Peyer's patch (tissue), 4 donors: ENCODE measurements around a stretch of chr16.

DNA sequence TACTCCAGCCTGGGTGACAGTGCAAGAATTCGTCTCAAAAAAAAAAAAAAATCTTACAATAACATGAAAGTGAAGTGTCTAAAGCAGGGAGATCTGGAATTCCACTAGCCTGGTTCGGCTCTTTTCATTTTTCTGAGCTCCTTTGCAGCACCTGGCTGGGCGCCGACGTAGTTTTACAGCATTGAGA is 27.7 kb downstream of the CRISPLD2 start:
- PRO-cap: no peak
- RAMPAGE, long total RNA, 4 experiments: no peak in any of the 4 experiments

- PRO-cap: no peak
- RAMPAGE, long total RNA, 4 experiments: no peak in any of the 4 experiments
Observed at GRCh38 chr16:84952175-84953287, 58.8 kb downstream of the ZDHHC7 start.

- PRO-cap: no peak
- RAMPAGE, long total RNA, 4 experiments: start-site peak on the minus strand in 1 of 4 experiments, at chr16:84987141-84987511 at its widest, 5 reads per replicate
Observed at GRCh38 chr16:84986878-84987688, 24.3 kb downstream of the ZDHHC7 start.

- PRO-cap: no peak
- RAMPAGE, long total RNA, 4 experiments: no peak in any of the 4 experiments
Observed at GRCh38 chr16:85093307-85094499, 18.6 kb downstream of the CIBAR2 start.

- PRO-cap: no peak
- RAMPAGE, long total RNA, 4 experiments: no peak in any of the 4 experiments
Observed at GRCh38 chr16:85114932-85115302, 2.6 kb upstream of the CIBAR2 start.

DNA sequence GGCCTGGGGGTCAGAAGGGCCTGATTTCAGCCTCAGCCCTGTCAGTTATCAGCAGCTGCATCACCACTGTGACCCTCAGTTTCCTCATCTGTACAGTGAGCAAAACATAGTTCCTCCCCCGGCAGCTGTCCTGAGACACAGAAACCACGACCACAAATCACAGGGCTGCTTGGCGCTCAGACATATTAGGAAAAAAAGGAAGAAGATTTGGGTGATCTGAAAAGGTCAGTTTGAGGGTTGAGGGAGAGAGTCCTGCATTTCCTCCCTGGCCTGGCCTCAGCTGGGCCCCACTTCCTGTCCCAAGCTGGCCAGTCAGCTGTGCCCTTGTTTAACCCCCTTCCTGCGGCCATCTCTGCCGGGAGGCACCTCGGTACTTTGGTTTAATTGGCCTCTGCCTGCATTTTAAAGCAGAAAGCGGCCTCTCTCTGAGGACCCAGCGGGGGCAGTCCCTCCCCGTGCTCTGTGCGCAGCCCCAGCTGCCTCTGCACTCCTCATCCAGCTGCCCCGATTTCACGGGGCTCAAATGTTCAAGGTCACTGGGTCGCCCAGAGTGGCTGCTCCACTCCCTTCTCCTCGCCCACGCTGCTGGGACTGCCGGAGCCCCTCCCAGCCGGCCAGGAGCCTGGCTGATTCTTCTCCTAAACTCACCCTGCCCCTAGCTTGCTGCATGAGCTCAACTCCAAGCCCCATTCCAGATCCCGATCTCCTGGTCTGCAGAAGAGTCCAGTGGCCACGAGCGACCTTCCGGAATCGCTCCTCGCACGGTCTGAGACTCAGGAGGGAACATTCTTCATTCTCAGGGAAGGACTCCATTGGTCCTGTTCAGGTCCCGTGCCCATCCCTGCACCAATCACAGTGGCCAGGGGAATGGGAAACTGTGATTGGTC is 24.1 kb upstream of the CIBAR2 start:
- PRO-cap: unidirectional peak, plus-strand start at position 228 of the sequence; bidirectional peak, plus-strand start outside the sequence, minus-strand start at position 763 of the sequence
- RAMPAGE, long total RNA, 4 experiments: no peak in any of the 4 experiments

GRCh38 chr16:85138562-85139043 is 26.3 kb upstream of the CIBAR2 start:
- PRO-cap: no peak
- RAMPAGE, long total RNA, 4 experiments: no peak in any of the 4 experiments

GRCh38 chr16:85168568-85169135 is 56.4 kb upstream of the CIBAR2 start:
- PRO-cap: bidirectional peak, plus-strand start at chr16:85169015, minus-strand start at chr16:85168980
- RAMPAGE, long total RNA, 4 experiments: no peak in any of the 4 experiments

DNA sequence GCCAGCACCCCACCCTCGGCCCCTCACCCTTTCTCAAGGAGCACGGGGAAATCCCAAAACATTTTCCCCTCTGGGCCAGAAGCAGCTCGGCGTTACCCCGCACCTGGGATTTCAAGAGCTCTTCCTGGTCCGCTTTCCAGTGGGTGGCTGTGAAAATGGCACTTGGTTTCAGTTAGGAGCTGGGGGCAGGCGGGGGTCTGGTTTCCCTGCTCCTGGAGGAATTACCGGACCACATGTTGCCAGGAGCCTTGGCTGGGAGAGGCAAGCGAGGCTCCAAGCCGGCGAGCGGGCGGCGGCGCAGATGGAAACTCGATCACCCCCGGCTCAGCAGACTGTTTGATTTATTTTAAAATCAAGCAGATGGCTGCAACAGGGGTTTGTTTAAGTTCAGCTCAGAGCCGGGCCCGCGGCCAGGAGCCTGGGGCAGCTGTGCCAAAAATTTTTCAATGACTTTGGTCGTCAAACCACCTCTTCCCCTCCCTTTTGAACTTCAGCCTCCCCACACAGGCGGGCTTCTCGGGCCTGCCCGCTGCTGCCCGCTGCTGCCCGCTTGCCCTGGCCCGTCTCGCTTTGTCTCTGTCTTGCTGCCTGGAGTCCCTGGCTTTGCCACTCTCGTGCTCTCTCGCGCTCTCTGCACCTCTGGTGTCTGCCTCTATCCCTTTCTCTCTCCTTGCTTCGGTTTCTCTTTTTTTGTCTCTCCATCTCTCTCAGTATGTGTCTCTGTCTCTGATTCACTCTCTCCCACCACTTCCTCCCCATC is 108.0 kb upstream of the CIBAR2 start:
- PRO-cap: unidirectional peak, minus-strand start at position 567 of the sequence
- RAMPAGE, long total RNA, 4 experiments: no peak in any of the 4 experiments

- PRO-cap: unidirectional peak, minus-strand start at chr16:85232536
- RAMPAGE, long total RNA, 4 experiments: no peak in any of the 4 experiments
Observed at GRCh38 chr16:85232336-85232714, 120.1 kb upstream of the CIBAR2 start.

- PRO-cap: no peak
- RAMPAGE, long total RNA, 4 experiments: no peak in any of the 4 experiments
Observed at GRCh38 chr16:85285816-85286500, 173.7 kb upstream of the CIBAR2 start.

DNA sequence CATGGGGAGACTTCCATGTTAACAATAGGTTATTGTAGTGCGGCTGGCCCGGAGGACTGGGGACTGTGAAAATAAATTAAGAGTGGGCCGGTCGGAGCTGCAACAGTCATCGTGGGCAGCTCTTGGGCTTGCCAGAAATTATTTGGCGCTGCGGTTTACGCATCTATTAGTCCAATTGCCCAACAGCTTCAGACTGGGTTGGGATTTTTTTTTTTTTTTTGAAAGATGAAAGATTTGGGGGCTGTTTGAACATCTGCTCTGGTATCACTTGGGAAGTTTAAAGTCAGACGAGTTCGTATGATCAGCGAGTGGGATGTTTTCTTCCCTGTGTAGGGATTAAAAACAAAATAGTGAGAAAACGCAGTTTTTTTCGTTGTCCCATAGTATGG is 174.2 kb upstream of the CIBAR2 start:
- PRO-cap: no peak
- RAMPAGE, long total RNA, 4 experiments: no peak in any of the 4 experiments

- PRO-cap: no peak
- RAMPAGE, long total RNA, 4 experiments: no peak in any of the 4 experiments
Observed at GRCh38 chr16:85329257-85329855, 217.1 kb upstream of the CIBAR2 start.

- PRO-cap: no peak
- RAMPAGE, long total RNA, 4 experiments: no peak in any of the 4 experiments
Observed at GRCh38 chr16:85358897-85360014, 247.0 kb upstream of the CIBAR2 start.

DNA sequence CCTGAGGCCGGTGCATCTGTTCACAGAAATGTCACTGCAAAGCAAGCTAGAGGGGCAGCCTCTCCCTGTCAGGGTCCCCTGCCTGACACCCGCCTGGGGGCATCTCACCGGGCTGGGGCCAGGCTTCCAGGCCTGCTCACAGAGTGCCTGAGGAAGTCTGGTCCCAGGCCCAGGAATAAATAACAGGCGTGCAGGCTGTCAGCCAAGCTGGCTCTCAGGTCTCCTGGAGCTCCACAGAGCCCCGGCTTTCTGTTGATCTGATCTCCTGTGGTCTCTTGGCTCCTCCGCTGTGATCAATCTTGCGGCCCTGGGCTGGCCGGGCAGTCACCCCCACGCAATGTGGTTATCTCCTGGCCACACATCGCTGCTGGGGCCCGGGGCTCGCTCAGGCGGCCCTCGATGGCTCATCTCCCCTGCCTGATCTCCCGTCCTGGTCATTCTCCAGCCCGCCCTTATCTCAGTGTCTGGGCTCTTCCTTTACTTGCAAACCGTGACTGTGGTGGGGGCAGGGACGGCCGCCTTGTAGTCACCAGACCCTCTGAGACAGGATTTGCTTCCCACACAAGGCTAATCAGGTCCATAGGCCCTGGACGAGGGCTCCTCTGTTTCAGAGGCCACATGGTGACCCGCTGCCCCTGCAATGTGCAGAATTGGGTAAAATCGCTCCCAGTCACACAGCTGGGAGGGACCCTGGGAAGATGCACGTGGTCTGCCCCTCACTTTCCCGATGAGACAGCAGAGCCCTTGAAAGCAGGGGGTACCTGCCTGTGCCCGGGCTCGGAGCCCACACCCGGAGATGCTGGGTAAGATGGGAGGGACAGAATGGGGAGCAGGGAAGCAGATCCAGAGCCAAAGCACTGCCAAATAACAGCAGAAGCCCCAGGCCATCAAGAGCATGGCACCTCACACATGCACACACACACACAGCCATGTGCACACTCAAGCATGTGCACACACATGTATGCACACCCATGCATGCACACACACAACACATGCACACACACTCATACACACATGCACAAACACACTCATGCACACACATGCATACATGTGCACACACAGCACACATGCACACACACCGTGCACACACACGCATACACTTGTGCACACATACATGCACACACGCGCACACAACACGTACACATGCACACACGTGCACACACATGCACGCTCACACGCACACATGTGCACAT is 230.9 kb upstream of the GSE1 start:
- PRO-cap: no peak
- RAMPAGE, long total RNA, 4 experiments: start-site peak on the plus strand in 2 of 4 experiments, centred at positions 925 to 1,043 of the sequence, 5 to 8 reads per replicate

GRCh38 chr16:85390506-85391310 is 222.4 kb upstream of the GSE1 start:
- PRO-cap: bidirectional peak, plus-strand start at chr16:85391011, minus-strand start at chr16:85390736
- RAMPAGE, long total RNA, 4 experiments: no peak in any of the 4 experiments

- PRO-cap: bidirectional peak, plus-strand start at chr16:85422504, minus-strand start at chr16:85422331; bidirectional peak, plus-strand start at chr16:85423051, minus-strand start at chr16:85422809
- RAMPAGE, long total RNA, 4 experiments: start-site peak on the plus strand in 3 of 4 experiments, at chr16:85422530-85422672 at its widest, 6 to 9 reads per replicate
Observed at GRCh38 chr16:85422003-85422884, 190.9 kb upstream of the GSE1 start.

DNA sequence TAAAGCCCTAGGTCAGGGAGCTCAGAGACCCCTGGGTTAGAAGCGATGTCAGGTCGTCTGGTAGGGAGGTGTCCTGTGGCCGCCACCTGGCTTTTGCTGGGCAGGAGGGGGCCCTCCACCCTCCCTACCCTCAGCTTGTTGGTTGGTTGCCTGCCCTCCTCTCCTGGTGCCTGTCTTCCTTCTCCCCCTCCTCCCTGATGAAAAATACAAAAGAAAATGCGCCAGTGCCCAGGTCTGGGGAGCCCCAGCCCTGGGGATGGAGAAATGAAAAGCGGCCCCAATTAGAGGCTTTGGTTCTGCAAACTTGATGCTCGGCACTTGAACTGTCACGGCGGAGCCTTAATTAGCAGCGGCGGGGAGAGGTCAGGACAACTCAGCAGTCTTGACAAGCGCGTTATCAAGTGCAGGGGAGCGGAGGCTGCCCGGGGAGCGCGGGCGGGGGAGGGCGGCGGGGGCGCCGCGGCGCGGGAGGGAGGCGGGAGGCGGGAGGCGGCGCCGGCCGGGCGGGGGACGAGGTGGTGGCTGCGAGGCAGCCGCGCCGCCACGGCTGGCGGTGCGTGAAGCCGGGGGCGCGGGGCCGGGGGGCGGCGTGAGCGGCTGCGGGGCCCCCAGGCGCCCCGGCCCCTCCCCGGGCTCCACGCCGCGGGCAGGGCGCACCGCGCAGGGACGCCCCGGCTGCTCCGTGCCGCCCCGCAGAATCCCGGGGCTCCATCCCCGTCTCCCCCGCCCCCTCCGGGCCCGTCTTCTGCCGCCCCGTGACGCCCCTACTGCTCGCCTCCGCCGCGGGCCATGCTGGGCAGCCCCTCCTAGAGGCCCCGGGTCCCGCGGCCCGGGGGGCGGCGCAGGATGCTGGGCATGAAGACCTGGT is 150.7 kb upstream of the GSE1 start:
- PRO-cap: bidirectional peak, plus-strand start at position 506 of the sequence, minus-strand start at position 384 of the sequence
- RAMPAGE, long total RNA, 4 experiments: no peak in any of the 4 experiments

DNA sequence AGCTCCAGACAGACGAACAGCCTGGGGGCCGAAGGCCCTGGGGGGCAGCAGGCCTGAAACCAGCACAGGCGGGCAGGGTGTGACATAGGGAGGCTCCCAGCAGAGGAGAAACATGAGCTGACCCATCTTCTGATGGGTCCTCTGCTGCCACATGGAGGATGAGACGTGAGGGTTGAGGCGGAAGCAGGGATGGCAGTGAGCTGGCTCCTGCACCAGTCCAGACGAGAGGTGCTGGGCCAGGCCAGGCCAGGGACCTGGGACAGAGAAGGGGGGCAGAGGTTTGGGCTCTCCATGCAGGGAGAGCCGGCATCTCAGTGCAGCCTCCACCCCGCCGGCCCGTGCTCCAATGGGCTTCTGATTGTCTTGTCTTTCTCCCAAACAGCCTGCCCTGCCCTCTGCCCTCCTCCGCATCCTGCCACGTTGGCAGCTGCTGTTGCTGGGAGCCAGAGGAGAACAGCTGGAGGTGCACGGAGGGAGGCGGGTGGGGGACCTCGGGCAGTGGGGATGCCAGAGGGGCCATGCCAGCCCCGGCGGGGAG is 139.1 kb upstream of the GSE1 start:
- PRO-cap: no peak
- RAMPAGE, long total RNA, 4 experiments: no peak in any of the 4 experiments

GRCh38 chr16:85480728-85481131 is 132.4 kb upstream of the GSE1 start:
- PRO-cap: no peak
- RAMPAGE, long total RNA, 4 experiments: no peak in any of the 4 experiments